ENCODE results near the genes POLR3B, SELPLG and SVOP.

DNA sequence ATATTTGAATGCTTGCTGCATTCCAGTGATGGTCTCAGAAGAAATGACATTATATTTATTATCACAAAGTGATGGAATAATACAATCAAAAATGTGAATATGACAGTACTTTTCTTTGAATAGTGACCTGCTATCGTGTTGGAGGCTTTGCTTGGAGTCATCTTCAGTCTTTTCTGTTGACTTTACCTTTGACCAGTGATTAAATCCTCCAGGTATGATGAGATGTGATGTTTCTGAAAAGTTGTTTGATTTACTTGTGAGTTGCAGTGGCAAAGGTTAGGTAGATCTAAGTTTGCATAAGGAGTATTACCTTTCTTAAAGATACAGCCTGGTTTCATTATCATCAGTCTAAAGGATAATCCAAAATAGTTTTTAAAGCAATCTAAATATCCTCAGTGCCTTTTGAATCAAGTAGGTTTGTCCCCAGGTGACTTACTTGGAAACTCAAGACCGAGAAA, 4.7 kb downstream of the TCP11L2 start:
- PRO-cap: no peak

GRCh38 chr12:106357319-106358198, at the start of gene POLR3B:
Gene POLR3B (plus strand): TSS chr12:106357748.
- PRO-cap: unidirectional peak, plus-strand start at chr12:106357711; unidirectional peak, plus-strand start at chr12:106357814; bidirectional peak, plus-strand start at chr12:106358111, minus-strand start at chr12:106357957

GRCh38 chr12:106985117-106985804, 1.7 kb downstream of the MTERF2 start:
- PRO-cap: no peak

DNA sequence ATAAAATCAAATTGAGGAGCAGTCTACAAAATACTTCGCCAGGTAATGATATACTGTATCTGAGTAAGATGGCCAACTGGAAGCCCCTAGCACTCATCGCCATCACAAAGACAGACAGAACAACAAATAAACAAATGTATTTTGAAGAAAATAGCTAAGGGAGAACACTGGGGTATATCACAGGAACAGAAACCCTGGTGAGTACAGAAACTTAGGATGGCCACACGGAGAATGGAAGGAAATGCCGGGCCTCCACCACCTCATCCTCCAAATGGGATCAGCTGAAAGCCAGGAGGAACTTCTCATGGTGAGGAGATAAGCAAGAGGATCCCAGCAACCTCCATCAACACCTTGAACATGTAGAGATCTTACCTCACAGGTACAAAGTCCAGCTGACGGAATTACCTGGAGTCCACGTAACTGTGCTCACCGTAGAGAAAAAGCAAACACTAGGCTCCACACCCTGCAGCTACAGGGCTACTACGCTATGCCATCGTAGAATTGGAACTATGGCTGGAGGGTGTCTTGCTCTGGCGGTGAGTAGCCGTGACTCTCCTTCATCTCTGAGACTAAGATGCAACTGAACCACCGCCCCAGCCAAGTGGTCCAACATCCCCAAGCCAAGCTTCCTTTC, 50.7 kb downstream of the CRY1 start:
- PRO-cap: no peak

- PRO-cap: no peak
These were observed 51.5 kb downstream of the ABTB3 start for GRCh38 chr12:107369722-107370235.

- PRO-cap: no peak
These were observed 74.6 kb downstream of the ABTB3 start for GRCh38 chr12:107392819-107393292.

DNA sequence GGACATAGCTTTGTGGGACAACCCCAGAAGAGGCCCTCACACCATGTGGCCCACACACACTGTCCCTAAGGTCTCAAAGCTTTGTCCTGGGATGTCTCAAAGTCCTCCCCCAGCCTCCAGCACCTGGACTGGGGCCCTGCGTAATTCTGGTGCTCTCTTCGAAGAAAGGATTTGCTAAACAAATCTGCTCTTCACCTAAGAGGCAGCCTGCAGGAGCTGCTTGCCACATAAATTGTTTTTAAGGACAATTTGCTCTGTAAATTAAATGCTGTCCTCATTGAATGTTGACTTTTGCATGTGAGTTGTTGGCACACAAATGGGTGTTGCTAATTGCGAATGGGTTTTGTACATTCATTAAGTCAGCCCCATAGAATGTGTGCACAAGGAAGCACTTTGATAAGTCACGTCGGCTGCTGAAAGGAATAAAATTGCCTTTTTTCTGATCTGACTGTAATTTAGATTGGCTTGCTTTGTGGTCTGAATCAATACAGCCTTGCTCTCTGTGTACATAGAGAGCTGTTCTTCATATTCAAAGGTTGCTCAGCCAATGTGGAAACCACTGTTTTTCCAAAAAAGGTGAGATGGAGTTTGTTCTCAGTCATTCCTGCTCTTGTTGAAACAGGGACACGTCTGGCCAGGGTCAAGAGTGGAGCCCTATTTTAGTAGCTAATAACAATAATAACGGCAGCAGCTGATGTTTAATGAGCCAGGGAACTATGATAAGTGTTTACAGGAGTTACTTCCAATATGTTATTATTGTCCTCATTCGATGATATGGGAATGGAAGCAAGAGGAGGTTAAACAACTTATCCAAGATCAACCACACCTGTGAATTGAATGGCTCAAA, 161.5 kb upstream of the PWP1 start:
- PRO-cap: no peak

- PRO-cap: no peak
These were observed 71.1 kb downstream of the ASCL4 start for GRCh38 chr12:107845417-107846236.

DNA sequence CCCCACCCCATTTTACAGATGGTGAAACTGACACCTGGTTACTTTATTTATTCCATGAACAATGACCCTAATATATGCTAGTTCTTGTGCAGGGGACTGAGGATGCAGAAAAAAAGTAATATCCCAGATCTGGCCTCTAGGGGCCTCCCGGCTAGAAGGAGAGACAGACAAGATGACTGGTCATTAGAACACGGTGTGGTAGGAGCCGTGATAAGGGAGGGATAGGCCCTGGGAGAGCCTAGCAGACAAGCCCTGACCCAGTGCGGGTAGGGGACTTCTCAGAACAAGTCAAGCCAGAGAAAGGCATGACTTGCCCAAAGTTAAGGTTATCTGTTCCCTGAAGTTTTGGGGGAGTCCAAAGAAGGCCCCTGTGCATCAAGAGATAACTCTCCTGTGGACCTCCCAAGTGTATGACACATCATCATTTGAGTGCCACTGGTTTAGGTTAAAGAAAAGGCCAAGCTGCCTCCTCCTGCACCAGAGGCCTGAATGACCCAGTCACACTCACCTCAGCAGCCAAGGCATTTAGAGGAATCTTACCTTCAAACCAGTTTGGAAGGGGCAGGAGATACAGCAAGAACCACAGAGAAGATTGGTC, 1.7 kb downstream of the CMKLR1 start:
- PRO-cap: no peak

GRCh38 chr12:108340096-108340504, 989 bp upstream of the CMKLR1 start:
- PRO-cap: no peak

DNA sequence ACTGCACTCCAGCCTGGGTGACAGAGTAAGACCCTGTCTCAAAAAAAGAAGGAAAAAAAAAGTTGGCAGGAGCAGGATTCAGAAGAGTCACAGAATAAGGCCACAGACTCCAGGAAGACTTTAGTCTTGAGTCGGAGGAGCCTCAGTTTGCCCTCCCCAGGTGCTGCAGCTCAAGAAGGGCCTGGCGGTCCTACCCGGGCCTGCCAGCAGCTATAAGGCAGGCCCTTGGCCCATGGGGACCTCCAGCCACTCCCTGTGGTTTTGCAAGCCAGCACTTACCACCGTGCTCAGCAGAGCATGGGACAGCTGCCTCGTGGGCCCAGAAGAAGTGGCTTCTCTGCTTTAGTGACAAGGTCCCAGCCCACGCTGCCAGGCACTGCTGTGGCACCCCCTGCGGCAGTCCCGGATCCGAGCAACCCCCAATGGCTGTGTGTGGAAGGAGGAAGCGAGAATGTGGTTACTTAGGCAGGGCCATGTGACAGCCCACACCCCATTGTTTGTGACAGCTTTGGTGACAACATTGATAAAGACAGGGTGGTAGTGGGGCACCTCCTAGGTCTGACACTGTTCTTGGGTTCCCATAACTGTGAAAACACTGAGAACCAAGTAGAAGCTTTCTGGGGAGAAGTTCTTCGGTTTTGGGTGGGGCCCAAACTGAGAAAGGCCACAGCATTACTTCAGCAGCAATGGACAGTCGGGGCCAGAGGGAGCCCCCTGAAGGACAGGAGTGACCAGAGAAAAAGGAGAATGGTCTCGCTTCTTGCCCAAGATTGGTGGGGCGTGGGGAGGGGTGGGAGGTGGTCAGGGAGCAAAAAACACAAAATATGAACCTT, at the start of gene SELPLG:
TSS of gene SELPLG (minus strand) at position 434 of the 833 bp plus-strand sequence.
- PRO-cap: bidirectional peak, plus-strand start at position 564 of the sequence, minus-strand start at position 424 of the sequence

DNA sequence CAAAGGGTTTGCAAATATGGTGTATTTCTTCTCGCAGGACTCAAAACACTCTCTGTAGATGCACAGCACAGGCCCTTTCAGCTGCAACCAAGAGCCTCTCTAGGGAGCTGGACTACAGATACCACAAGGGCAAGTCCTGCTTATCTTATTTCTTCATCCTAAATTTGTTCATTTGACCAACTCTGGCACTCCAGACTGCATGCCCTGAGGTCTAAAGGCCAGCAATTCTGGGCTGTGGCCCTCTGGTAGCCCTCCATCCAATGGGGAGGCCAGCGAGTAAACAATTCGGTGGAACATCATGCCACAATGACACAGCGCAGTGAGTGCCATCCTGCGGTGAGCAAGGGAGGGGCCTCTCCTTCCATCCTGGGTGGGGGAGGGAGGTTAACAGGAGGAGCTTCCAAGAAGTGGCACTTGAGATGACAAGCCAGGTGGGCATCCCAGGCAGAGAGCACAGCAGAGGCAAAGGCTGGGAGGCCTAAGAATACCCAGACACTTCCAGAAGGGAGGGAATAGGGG, 659 bp upstream of the SELPLG start:
- PRO-cap: unidirectional peak, minus-strand start at position 262 of the sequence

- PRO-cap: no peak
These were observed 41.7 kb downstream of the CORO1C start for GRCh38 chr12:108689218-108690488.

DNA sequence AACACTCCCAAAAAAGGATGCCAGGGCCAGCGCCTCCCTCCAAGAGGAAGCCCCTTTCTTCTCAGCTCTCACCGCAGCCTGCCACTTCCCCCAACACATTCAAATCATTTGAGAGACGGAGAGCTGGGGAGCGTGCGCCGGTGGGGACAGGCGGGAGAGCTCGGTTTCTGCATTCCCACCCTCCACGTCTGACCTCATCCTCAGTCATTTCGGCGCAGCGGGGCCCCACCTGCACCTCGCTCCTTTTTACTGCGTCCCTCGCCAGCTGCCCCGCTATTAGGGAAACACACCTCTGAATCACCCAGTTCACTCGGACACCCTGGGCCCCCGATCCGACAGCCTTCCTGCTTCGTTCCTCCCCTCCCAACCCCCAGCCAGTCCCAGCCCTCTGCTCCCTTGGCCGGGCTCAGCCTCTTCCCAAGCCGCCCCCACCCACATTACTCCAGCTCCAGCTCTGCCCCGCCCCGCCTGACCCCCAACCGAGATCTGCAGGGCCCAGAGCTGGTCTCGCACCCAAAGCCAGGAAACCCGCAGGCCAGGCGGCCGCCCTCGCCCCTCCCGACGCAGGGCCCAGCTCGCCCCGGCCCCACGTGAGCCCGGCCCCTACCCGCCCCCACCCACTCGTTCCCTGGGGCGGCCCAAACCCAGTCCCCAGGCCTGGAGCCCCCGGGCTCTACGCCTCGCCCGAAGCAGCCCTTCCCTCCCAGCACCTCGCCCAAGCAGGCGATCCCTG, 819 bp downstream of the CORO1C start:
- PRO-cap: bidirectional peak, plus-strand start at position 111 of the sequence, minus-strand start at position 106 of the sequence; bidirectional peak, plus-strand start at position 478 of the sequence, minus-strand start at position 372 of the sequence

GRCh38 chr12:108783094-108783748, 51.9 kb upstream of the CORO1C start:
- PRO-cap: no peak

DNA sequence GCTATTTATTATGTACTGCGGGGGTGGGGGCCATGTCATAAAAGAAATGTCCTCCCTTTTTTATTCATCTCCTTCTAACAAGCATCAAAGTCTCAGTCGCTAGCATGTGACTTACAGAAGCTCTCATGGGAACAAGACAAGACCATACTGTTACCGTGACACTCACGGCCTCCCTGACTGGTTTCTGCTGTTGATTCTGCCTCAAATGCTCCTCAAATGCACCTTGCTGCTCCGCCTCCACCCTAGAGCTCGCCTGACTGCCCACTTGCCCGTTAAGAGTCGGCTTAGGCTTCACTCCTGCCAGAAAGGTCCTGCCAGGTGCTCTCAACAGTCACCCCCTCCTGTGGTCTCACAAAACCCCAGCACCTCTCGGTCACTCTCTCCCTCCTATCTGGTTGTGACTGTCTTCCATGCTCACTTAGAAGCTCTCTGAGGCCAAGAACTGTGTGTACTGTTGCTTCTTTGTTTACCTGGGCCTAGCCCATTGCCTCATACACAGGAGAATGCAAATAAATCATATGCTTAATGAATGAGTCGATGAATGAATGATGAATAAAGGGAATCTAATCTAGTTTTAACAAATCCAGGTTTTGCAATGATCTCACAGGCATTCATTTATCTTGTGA, 41.5 kb downstream of the SSH1 start:
- PRO-cap: no peak

- PRO-cap: no peak
These were observed 18.3 kb downstream of the SSH1 start for GRCh38 chr12:108838837-108839643.

GRCh38 chr12:109020574-109021439, at the start of gene SVOP:
Gene SVOP (minus strand): TSS chr12:109021068.
- PRO-cap: no peak

DNA sequence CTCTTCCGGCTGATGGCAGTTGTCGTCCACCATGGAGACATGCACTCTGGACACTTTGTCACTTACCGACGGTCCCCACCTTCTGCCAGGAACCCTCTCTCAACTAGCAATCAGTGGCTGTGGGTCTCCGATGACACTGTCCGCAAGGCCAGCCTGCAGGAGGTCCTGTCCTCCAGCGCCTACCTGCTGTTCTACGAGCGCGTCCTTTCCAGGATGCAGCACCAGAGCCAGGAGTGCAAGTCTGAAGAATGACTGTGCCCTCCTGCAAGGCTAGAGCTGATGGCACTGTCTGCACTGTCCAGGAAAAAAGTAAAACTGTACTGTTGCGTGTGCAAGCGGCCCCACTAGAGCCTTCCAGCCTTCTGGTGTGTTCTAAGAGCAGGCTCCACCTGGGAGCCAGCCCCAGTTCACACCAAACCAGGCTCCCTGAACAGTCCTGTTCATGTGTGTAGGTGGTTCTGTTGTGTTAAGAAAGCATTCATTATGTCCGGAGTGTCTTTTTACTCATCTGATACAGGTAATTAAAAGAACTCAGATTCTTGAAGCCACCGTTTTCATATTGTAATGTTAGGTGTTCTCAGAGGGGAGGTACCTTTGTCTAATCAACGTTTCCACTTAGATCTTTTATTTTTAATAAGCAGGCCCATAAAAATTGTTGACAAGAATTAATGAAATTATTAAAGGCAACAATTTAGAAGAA, 7.4 kb downstream of the ALKBH2 start:
- PRO-cap: no peak

GRCh38 chr12:109115348-109116150, 838 bp upstream of the ACACB start:
- PRO-cap: unidirectional peak, minus-strand start at chr12:109115914

Measured in sternocleidomastoid (tissue), 1 donor.